SK-MEL-5 (cell line): ENCODE measurements around the genes SLITRK2, CXorf51B and GABRQ.

DNA sequence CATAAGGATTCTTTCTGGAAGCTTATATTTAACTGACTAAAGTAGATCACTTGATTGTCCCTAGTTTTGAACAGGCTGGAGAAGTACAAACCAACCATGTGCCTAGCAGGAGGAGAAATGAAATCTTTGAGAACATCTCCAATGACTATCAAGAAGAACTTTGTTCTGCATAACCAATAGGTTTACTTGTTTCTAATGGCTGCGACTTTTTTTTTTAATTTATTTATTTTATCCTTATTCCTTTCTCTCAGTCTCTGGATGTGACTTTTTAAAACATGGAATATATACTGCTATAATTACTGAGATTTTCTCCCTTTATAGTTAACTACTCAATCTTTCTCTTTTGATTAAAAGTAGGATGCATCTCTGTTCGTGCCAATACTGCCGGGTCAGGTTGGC is 227.5 kb downstream of the SPANXN3 start:
RAMPAGE:
- cytosol, long total RNA = no peak
- long total RNA = no peak
- nucleus, long total RNA = no peak

DNA sequence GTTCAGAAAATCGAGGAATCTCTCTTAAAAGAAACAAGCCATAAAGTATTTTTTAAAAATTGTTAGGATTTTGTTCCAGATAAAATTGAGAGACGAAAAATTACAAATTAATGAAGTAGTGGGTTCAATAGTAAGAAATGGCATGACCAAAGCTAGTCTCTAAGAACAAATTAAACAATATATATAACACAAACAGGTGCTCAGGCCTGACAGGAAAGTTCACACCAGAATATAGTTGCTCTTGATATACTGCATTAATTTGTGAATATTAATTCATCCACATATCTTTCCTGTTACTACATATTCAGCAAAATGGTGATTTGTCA is 698.0 kb upstream of the SPANXN2 start:
RAMPAGE:
- cytosol, long total RNA = no peak
- long total RNA = no peak
- nucleus, long total RNA = no peak

DNA sequence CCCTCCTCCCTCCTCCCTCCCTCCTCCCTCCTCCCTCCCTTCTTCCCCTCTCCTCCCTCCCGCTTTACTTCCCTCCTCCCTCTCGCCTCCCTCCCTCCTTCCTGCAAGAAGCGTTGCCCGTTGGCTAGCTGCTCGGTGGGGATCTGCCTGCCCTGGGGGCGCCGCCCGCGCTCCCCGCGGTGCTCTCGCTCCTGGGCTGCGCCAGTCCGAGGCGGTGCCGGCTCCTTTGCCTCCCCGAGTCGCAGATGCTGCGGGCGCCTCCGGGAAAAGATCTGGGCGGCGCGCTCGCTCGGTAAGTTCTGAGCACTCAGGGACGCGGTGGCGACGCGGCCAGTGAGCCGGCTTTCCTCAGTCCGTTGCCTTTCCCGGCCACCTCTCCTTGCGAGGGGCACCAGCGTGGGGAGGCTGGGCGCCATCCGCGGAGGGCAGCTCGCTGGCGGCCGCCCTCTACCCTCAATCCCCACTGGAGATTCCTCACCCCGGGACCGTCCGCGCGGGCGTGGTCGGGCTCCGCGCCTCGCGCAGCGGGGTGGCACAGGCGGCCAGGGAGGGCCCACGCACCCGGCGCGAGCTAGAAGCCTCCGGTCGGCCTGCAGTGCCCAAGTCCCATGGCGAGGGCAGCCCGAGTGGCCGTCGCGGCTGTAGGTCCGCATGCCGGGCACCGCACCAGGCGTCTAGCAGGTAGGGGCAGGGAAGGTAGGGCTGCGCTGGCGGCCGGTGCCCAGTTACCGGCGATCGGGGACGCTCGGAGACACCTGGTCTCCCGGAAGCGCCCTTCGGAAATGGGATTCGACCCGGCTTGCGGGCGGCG is at the start of gene SLITRK2:
SLITRK2 (plus strand) TSS at position 95 of the 811 bp plus-strand sequence.
RAMPAGE:
- cytosol, long total RNA = no peak
- long total RNA = start-site peak on the plus strand centred at position 147 of the sequence, 125 bp wide, 9 and 15 reads in 2 replicates
- nucleus, long total RNA = no peak

RAMPAGE:
- cytosol, long total RNA = no peak
- long total RNA = no peak
- nucleus, long total RNA = no peak
These were observed at the start of gene CXorf51B for GRCh38 chrX:146809522-146809827. Gene CXorf51B, plus strand, starts transcription at chrX:146809771.

RAMPAGE:
- cytosol, long total RNA = no peak
- long total RNA = no peak
- nucleus, long total RNA = no peak
These were observed 34.0 kb upstream of the FMR1 start for GRCh38 chrX:147877557-147878223.

DNA sequence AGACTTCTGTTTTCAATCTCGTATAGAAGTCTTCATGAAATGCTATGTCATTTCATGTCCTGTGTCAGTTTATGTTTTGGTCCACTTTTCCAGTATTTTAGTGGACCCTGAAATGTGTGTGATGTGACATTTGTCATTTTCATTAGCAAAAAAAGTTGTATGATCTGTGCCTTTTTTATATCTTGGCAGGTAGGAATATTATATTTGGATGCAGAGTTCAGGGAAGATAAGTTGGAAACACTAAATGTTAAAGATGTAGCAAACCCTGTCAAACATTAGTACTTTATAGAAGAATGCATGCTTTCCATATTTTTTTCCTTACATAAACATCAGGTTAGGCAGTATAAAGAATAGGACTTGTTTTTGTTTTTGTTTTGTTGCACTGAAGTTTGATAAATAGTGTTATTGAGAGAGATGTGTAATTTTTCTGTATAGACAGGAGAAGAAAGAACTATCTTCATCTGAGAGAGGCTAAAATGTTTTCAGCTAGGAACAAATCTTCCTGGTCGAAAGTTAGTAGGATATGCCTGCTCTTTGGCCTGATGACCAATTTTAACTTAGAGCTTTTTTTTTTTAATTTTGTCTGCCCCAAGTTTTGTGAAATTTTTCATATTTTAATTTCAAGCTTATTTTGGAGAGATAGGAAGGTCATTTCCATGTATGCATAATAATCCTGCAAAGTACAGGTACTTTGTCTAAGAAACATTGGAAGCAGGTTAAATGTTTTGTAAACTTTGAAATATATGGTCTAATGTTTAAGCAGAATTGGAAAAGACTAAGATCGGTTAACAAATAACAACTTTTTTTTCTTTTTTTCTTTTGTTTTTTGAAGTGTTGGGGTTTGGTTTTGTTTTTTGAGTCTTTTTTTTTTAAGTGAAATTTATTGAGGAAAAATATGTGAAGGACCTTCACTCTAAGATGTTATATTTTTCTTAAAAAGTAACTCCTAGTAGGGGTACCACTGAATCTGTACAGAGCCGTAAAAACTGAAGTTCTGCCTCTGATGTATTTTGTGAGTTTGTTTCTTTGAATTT is 31.6 kb upstream of the FMR1NB start:
RAMPAGE:
- cytosol, long total RNA = no peak
- long total RNA = no peak
- nucleus, long total RNA = no peak

DNA sequence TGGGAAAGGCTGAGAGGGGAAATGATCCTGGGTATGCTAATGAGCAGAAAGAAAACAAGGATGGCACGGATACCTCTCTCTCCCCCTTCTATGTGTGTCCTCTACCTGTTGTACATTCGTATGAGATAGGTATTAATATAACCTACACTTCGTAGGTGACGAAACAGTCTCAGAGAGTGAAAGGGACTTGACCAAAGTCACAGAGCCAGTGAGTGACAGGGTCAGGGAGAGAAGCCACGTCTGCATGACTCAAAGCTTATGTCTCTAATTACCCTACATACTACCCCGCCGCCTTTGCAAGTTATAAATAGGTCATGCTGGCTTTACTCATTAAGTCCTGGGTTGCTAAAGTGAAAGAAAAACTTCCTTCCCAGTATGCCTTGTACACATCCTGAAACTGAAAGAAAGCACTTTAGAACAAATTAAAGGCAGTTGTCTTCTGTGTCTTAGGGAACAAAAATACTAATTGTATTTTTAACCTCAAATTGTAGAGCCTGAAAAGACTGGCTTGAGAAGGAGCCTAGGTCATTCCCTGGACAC is 119.3 kb upstream of the AFF2 start:
RAMPAGE:
- cytosol, long total RNA = no peak
- long total RNA = no peak
- nucleus, long total RNA = no peak

DNA sequence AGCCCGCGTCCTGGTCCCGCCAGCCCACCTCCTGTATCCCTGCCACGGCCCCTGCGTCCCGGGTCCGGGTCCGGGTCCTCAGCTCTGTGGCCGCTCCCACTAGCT is 220 bp upstream of the AFF2 start:
RAMPAGE:
- cytosol, long total RNA = no peak
- long total RNA = no peak
- nucleus, long total RNA = no peak

GRCh38 chrX:149512198-149512763 is 7.2 kb upstream of the IDS start:
RAMPAGE:
- cytosol, long total RNA = no peak
- long total RNA = no peak
- nucleus, long total RNA = no peak

DNA sequence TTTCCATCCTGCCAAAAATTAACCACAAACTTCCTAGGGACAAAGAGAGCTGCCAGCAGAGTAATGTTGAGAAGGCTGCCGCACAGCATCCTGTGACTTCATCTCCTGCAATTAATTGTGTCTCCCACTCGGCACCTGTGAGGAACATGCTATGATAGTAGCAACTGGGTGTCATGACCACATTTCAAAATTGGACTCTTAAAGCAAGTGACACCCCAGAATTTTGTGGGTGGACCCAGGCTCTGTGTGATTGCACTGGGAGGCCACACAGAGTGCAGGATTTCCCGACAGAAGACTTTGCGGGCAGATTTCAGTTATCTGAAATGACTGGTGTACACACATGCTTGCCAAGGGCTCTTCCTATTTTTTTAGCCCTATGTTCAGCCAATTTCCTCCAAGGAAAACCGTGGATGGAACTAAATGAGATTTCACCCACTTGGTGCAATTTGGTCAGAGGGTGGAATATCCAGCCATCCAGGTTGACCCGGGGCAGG is 9.1 kb upstream of the IDS start:
RAMPAGE:
- cytosol, long total RNA = no peak
- long total RNA = no peak
- nucleus, long total RNA = no peak

GRCh38 chrX:149541279-149541905 is 580 bp downstream of the EOLA1 start:
RAMPAGE:
- cytosol, long total RNA = no peak
- long total RNA = no peak
- nucleus, long total RNA = no peak

DNA sequence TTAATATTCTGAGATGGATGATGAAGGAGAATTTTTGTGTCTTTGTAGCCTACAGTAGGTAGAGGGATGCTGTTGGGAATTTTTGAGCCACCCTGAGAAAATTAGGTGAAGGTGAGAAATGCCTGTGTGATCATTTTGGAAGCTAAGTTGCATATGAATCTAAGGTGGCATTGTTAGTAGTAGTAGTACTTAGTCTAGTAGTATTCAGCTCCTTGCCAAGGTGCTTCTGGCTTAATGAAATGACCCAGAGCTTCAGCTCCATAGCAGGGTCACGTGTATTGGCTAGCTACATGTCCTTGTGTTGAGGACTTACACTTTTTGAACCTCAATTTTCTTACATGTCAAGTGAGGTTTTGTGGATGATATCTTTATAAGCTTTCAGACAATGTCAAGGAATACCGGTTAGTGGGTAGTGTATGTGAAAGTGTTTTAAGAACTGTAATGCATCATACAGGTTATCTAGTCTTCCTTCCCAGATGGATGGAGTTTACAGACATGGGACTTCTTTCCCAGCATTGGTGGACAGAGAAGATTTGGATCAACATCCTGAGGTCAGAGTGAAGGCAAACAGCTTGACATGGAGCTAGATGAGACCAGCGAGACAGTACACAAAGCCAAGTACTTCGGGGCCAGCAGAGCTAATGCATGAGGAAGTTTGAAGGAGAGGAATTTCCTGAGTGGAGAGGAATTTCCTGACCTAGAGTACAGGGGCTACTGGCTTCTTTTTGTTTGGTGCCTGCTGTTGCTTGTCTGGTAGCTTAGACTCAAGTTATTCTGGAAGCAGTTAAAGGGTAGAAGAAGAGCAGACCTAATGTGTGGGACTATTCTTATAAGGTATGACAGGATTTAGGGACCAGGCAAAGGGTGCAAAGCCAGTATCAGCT is 68.8 kb upstream of the EOLA2 start:
RAMPAGE:
- cytosol, long total RNA = no peak
- long total RNA = no peak
- nucleus, long total RNA = no peak

RAMPAGE:
- cytosol, long total RNA = no peak
- long total RNA = no peak
- nucleus, long total RNA = no peak
These were observed 55.0 kb upstream of the MTM1 start for GRCh38 chrX:150513381-150513811.

GRCh38 chrX:150570606-150571007 is 2.2 kb downstream of the MTM1 start:
RAMPAGE:
- cytosol, long total RNA = no peak
- long total RNA = no peak
- nucleus, long total RNA = no peak

RAMPAGE:
- cytosol, long total RNA = no peak
- long total RNA = no peak
- nucleus, long total RNA = no peak
These were observed 10.8 kb downstream of the MTMR1 start for GRCh38 chrX:150703823-150704660.

RAMPAGE:
- cytosol, long total RNA = no peak
- long total RNA = no peak
- nucleus, long total RNA = no peak
These were observed 94.0 kb upstream of the GPR50 start for GRCh38 chrX:151082300-151082910.

GRCh38 chrX:151983504-151983901 is 9.0 kb upstream of the GABRE start:
RAMPAGE:
- cytosol, long total RNA = no peak
- long total RNA = no peak
- nucleus, long total RNA = no peak

DNA sequence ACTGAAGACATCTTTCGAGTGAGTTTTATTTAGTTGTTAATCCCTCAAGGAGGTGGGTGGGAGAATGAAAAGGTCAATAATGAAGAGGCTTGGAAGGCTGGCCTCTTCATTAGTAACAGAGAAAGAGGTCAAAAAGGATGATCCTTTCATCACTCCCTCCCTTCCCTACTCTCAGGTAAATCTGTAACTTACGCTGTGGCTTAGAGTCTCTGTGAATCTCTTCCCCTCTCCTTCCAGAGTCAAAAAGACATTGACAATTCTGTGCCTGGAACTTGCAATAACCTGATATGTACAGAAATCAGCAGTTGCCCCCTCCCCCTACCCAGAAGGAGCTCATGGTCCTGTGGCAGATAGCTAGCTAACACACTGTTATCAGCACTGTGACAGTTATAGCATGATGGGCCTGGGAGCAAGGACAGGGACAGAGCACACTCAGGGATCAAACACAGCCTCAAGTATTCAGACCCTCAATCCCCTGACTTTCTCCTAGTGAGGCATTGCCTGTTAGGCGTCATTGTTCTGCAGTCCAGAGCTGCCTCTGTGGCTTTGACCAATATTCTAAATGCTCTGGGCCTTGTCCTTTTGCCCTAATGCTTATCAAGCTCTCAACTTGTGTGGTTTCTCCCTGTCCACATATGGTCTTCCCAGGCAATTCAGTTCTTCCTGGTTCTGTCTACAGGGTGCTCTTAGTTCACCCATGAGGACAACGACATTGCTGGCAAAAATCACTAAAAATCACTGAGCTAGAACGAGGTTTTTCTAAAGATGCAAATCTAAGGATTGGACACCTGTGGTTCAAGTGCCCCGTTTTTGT is 18.7 kb upstream of the MAGEA10 start:
RAMPAGE:
- cytosol, long total RNA = no peak
- long total RNA = no peak
- nucleus, long total RNA = no peak

DNA sequence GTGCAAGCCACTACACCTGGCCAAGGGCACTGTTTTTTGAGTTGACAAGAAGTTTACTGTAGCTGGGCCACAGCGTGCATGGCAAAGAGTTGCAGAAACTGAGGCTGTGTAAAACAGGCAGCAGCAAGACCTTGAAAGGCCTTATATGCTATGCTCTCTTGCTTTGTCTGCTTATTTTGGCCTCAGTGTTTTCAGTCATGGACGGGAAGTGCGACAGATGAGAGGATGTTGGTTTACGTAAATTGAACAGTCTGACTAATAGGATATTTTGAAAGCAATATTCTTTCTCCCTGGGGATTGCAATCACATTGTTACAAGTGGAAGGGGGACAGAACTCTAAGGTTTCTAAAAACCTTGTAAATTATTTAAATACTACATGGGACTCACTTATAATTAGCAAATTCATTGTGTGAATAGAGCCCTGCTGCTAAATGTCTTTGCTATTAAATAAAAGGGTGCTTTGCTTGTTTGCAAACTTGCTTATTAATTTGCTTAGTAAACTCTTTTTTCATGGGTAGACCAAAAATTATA is 32.3 kb upstream of the MAGEA10 start:
RAMPAGE:
- cytosol, long total RNA = no peak
- long total RNA = no peak
- nucleus, long total RNA = no peak

GRCh38 chrX:152637565-152638335 is at the start of gene GABRQ:
Gene GABRQ, plus strand, starts transcription at chrX:152637895.
RAMPAGE:
- cytosol, long total RNA = no peak
- long total RNA = no peak
- nucleus, long total RNA = no peak